ENCODE measurements around the gene GSX1.

DNA sequence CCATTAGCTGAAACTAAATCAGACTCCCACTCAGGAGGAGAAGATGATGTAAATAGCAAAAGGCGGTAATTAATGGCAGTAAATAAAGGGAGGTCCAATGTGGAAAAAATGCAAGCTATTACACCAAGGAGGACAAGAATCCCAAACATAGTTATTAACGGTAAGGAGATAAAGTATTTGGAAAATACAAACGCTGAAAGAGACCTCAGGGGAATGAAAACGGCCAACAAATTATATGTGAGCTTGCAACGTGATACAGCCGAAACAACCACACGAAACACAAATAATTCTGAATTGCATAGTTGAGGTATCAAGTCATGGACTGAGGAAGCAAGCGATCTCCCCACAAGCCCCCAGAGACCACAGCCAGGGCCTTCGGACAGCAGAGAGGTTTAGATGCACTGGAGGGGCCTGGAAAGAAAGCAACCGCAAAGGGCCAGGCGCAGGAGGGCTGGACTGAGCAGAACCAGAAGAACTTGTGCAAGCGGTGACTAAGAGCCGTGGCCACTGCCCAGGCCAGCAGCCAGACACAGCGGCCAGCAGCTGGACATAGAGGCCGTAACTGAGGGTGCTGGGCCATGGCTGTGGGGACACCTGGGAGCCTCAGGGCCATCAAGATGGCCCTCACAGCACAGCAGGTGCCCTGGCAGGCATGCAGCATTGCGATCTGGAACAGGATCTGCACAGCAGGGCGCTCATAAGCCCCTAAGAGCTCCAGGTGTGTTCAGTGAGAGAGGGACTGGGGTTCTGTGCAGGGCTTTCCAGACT lies 131.4 kb downstream of the TNFRSF19 start:
- PRO-cap: no peak

- PRO-cap: no peak
These were observed 61.8 kb upstream of the MIPEP start for GRCh38 chr13:23950968-23951382.

DNA sequence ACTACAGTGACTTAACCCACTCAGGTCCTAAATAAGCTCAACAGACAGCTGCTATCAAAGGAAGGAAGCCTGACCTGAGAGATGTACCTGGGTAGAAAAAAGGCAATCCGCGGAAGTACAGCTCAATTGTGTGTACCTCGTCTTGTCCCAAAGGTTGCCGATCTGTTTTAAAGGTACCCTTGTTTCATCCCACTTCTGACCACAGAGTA lies 77.6 kb upstream of the MIPEP start:
- PRO-cap: no peak

DNA sequence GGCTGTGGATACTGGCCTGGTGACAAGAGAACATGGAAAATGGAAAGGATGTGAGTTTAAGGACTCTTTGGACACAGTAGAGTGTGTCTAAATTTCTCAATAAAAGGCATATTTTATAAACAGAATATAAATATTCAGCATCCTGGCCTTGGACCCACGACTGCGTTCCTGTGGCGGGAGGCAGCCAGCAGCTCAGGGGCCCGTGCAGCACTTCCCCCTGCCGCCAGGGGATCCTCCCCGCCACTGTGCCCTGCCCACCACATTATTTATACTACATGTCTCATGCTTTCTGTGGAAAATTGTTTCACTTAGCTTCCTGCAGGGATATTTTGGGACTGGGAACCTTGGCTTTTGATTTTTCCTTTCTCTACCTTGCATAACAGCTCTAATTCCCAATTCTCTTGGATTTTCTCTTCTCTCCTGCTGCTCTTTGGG lies 107.9 kb upstream of the SPATA13 start:
- PRO-cap: no peak

- PRO-cap: no peak
These were observed 107.0 kb upstream of the SPATA13 start for GRCh38 chr13:24053343-24054055.

- PRO-cap: no peak
These were observed 35.5 kb upstream of the SPATA13 start for GRCh38 chr13:24124925-24125458.

DNA sequence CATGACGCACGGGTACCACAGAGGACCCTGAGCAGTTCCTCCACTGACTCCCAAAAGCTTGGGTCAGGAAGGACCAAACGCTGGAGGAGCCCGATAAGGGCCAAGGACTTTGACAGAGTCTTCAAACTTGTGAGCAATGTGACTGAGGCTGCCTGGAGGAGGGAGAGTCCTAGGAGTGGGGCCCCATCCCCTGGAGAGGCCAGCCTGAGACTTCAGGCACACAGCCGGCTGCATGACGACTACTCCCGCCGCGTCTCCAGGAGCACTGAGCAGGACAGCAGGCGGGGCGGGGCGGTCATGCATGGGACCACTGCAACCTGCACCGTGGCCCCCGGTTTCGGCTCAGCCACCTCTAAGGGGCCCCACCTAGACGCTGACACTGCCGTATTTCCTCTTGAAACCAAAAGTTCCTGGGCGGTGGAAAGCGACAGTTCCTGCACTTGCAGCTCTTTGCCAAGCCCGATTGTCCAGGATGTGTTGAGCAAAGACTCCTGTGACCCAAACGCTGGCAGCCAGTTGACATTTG lies 63.3 kb downstream of the SPATA13 start:
- PRO-cap: no peak

- PRO-cap: no peak
These were observed 33.2 kb upstream of the C1QTNF9 start for GRCh38 chr13:24276005-24276657.

GRCh38 chr13:24286107-24286642 lies 23.2 kb upstream of the C1QTNF9 start:
- PRO-cap: no peak

GRCh38 chr13:24506156-24506670 lies 6.4 kb downstream of the PARP4 start:
- PRO-cap: no peak

DNA sequence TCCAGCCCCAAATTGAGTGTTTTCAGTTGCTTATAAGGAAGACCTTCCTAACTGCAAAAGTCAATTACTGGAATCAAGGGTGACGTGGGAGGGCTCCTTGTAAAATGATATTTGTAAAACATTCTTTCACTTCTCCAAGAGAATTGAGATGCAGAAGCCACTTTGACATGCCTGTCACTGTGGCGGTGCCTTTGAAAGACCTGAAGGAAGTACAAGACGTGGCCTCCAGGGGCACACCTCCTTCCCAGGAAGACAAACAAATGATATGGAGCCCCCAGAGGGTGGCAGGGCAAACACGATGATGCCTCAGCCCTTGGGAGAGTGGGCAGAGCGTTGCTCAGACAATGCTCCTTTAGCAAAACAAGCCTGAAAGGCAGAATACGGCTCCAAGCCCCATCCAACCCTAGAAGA lies 9.3 kb upstream of the ATP12A start:
- PRO-cap: no peak

DNA sequence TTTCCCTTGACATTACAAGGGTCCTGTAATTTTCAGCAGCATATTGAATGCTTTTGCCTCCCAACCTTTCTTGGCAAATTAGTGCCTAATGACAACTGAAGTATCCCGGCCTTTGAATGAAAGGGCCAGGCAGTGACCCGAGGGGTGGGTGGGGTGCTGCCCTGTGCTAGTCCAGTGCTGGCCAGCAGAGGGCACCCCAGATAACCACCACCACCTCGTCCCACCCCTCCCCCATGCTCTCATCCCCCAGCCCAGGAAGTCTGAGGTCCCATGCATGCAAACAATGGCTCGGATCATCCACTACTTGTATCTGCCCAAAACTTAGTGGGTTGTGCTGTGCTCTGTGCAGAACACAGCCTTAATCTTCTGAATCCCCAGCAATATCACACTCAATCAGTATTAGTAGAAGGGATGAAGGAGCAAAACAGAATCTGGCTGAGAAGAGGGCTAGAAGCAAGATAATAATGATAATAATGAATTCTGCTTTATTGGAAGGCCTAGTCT lies 3.7 kb downstream of the ATP12A start:
- PRO-cap: no peak

GRCh38 chr13:24956734-24957551 lies 34.3 kb upstream of the CENPJ start:
- PRO-cap: bidirectional peak, plus-strand start at chr13:24957084, minus-strand start at chr13:24956956; unidirectional peak, minus-strand start at chr13:24957182; unidirectional peak, minus-strand start at chr13:24957245

- PRO-cap: no peak
These were observed 812 bp downstream of the ATP8A2 start for GRCh38 chr13:25372337-25373234.

GRCh38 chr13:25901552-25902274 lies 150.1 kb downstream of the SHISA2 start:
- PRO-cap: no peak

GRCh38 chr13:27132540-27133385 lies 38.8 kb downstream of the USP12 start:
- PRO-cap: no peak

DNA sequence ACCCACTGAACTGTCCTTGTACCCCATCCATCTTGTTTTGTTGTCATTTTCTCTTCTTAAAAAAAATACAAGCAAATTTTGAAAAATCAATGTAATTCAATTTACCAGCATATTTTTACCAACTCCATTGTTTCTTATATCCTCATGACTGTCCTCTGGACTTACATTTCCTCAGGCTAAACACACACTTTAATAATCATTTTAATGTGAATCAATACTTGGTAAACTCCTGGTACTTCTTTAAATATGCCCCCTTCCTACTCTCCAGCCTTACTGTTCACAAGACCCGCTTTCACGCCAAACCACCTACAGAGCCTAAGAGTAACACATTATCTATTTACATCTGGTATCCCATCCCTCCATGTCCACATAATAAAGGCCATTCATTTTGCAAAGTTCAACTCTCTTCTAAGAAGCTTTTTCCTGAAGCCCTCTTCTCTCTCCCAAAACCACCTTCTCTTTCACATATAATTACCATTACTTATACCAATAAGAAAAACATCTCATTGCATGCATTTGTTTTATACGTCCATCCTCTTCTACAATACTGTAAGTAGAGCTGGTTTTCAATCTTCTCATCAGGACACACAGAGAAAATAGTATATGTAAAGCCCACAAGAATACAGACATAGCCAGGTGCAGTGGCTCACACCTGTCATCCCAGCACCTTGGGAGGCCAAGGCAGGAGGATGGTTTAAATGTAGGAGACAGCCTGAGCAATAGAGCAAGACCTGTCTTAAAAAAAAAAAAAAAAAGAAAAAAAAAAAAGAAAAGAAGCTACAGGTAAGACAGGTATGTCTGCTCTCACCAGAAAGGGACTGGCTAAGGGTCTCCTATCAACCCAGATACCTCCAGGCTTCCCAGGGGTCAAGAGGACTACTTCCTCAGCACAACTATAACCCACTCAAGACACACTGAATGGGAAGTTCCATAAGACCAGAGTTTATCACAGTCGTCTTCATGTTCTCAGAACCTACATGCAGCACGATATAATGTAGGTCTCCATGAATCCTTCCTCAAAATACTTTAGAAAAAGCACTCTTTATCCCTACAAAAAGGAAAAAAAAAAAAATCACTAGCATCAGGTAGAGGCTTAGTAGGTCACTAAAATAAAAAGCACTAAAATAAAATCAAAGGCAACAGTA lies 8.2 kb downstream of the USP12 start:
- PRO-cap: no peak

DNA sequence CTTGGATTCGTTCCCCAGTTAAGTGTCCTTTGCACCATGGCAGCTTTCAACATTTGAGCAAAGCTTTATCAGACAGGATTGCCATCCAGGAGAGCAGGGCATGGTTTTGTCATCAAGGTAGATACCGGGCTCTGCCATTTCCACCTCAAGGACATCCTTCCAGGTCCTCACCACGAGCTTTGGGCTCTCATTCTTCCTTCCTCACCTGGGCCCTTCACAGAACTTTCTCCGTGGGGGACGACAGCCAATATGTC lies 28.3 kb downstream of the RASL11A start:
- PRO-cap: no peak

GRCh38 chr13:27559824-27560137 lies 60.5 kb downstream of the LNX2 start:
- PRO-cap: no peak

GRCh38 chr13:27792265-27792828 lies at the start of gene GSX1:
Gene GSX1 (plus strand): TSS chr13:27792483.
- PRO-cap: no peak

Data from endodermal cell (in vitro differentiated cells).